Cerebral cortex (tissue), 2 donors: ENCODE results near the genes HKDC1 and PPA1.

DNA sequence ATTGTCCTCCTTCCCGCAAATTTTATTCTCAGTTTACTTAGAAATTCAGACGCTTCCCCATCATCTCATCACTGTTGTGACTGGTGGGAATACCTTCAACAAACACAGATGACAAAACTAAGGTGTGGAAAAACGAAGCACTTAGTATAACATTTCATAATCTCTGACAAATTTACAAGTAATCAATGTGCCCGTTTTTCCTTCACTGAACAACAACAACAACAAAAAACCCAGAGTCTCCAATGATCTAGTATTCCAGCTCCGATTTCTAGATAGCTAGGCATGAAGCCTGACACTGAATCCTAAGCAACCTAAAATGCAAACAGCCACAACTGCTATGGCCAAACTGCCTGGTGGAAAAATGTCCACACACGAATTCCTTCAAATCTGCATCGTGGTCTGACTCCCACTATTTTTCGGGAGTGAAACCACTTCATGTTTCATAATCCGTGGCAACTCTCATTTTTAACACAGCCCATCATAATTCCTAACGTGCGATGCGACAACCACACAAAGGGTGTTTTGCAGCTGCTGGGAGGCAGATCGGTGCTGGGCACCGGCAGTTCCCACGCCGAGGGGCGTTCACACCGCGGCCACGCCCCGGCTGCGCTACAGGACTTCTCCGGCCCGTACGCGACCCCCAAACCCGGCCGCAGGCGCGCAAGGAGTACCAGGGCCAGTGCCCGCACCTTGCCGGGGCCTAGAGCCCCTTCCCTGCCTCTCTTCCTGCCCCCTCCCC, 949 bp downstream of the RUFY2 start:
- PRO-cap, 2 experiments: peak in 1 of 2 experiments; most common plus-strand start position 490 of the sequence (in 1); most common minus-strand start position 461 of the sequence (in 1)

DNA sequence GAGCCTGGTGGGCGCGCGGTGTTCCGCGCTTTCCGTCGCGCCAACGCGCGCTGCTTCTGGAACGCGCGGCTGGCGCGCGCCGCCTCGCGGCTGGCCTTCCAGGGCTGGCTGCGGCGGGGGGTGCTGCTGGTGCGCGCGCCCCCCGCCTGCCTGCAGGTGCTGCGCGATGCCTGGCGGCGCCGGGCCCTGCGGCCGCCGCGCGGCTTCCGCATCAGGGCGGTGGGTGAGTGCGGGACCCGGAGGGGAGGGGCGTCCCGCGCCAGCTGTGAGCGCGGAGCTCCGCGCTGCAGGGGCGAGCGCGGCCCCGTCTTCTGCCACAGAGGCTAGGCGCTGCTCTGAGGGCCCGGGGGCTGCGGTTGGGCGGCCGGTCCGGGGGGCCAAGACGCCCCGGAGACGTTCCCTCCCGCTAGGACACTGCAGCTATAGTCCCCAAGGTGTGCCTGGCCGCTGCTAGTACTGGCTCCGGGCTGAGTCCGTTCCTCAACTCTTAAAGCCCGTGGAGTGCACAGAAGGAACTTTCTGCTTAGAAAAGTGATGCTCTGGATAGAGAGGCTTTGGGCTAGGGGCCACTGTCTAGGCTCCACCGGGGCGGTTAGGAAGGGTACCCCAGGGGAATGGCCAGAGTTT, 829 bp downstream of the STOX1 start:
- PRO-cap, 2 experiments: no peak in any of the 2 experiments

- PRO-cap, 2 experiments: no peak in any of the 2 experiments
Measured at GRCh38 chr10:68992817-68993616, 4.4 kb downstream of the KIFBP start.

DNA sequence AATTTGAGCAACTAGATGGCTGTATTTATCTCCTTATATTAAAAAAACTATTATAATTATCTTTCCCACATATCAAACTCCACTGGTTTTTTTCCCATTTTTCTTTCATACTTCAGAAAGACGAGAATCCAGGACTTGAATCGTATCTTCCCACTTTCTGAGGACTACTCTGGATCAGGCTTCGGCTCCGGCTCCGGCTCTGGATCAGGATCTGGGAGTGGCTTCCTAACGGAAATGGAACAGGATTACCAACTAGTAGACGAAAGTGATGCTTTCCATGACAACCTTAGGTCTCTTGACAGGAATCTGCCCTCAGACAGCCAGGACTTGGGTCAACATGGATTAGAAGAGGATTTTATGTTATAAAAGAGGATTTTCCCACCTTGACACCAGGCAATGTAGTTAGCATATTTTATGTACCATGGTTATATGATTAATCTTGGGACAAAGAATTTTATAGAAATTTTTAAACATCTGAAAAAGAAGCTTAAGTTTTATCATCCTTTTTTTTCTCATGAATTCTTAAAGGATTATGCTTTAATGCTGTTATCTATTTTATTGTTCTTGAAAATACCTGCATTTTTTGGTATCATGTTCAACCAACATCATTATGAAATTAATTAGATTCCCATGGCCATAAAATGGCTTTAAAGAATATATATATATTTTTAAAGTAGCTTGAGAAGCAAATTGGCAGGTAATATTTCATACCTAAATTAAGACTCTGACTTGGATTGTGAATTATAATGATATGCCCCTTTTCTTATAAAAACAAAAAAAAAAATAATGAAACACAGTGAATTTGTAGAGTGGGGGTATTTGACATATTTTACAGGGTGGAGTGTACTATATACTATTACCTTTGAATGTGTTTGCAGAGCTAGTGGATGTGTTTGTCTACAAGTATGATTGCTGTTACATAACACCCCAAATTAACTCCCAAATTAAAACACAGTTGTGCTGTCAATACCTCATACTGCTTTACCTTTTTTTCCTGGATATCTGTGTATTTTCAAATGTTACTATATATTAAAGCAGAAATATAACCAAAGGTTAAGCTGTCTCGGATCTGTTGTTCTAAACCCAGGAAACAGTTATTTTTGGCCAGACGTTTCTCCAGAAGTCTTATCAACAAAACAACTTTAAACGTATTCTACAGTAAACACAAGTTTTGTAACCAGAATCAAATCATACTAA, 16.2 kb downstream of the SRGN start:
- PRO-cap, 2 experiments: no peak in any of the 2 experiments

DNA sequence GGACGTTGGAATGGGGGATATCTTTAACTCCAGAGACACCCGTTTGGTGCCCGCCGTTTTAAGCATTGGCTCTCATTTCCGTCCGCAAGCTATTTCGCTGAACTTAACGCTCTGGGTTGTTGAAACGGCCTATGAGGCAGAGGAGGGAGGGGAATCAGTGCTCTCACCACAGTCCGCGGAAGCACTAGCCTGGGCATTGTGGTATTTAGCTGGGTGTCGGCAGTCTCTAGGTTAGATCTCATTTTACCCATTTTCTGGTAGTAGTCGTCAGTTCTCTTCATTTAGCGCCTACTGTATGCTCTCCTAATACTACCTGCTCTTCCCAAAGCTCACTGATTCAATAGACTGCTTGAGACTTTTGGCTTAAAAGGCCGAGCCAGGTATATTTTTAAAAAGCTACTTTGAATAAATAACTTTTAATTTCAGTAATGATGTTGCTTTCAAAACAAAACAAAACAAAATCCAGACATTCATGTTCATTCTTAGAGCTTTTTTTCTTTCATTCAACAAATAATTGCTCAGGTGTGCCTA, 922 bp downstream of the VPS26A start:
- PRO-cap, 2 experiments: peak in 1 of 2 experiments; most common plus-strand start position 157 of the sequence (in 1); most common minus-strand start position 67 of the sequence (in 1)

DNA sequence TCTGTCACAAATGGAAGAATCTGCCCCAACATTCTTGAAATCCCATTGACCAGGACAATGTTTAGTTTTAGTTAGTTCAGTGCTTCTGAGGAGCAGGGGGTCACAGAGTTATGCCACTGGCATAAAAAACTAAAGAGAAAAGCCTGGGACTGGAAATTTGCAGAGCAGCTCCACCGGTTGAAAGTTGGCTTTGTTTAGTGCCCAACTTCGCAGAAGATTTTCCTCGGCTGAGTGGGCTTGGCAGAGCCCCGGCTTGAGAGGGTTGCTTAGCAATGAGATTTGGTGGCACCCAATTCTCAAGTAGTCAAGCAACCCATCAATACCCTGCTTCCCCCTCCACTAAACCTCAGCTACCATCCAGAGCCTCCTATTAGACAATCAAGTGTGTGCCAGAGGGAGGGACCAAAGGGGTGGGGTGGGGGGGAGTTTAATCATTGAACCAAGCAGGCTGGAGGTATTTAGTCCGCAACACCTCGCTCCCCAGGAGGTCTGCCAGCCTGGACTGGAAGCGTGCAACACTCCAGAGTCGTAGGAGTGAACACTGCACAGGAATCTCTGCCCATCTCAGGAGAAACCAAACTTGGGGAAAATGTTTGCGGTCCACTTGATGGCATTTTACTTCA, at the start of gene HKDC1:
TSS of gene HKDC1 (plus strand) at position 486 of the 623 bp plus-strand sequence.
- PRO-cap, 2 experiments: no peak in any of the 2 experiments

DNA sequence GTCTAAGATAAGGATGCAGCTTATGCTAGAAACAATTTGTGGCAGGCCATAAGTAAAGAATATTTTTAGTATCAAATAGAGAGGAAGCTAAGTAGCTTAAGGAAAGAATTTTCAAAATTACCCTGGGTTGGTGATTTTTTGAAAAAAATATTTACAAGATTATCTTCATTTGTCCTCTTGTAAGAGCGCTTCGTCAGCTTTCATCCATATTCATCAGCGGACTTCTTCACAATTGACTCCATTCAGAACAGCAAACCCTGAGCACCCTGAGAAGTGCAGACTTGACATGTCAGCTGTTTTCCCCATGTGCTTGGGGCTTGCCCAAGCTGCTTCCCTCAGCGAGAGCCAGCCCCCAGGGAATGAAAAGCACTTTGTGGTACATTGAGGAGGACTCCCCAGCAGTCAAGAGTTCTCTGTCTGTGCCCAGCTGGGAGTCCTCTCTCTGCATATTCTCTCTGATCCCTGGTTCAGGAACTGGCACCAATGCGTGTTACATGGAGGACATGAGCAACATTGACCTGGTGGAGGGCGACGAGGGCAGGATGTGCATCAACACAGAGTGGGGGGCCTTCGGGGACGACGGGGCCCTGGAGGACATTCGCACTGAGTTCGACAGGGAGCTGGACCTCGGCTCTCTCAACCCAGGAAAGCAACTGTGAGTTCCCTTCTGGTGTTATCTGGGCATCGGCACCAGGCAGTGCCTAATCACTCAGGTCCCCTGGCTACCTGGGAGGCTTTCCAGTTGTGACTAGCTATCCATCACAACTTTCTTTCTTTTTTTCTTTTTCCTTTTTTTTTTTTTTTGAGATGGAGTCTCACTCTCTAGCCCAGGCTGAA, 22.8 kb downstream of the HKDC1 start:
- PRO-cap, 2 experiments: peak in 1 of 2 experiments; most common plus-strand start position 369 of the sequence (in 1)

- PRO-cap, 2 experiments: no peak in any of the 2 experiments
Measured at GRCh38 chr10:69317632-69318025, 1.0 kb upstream of the HK1 start.

DNA sequence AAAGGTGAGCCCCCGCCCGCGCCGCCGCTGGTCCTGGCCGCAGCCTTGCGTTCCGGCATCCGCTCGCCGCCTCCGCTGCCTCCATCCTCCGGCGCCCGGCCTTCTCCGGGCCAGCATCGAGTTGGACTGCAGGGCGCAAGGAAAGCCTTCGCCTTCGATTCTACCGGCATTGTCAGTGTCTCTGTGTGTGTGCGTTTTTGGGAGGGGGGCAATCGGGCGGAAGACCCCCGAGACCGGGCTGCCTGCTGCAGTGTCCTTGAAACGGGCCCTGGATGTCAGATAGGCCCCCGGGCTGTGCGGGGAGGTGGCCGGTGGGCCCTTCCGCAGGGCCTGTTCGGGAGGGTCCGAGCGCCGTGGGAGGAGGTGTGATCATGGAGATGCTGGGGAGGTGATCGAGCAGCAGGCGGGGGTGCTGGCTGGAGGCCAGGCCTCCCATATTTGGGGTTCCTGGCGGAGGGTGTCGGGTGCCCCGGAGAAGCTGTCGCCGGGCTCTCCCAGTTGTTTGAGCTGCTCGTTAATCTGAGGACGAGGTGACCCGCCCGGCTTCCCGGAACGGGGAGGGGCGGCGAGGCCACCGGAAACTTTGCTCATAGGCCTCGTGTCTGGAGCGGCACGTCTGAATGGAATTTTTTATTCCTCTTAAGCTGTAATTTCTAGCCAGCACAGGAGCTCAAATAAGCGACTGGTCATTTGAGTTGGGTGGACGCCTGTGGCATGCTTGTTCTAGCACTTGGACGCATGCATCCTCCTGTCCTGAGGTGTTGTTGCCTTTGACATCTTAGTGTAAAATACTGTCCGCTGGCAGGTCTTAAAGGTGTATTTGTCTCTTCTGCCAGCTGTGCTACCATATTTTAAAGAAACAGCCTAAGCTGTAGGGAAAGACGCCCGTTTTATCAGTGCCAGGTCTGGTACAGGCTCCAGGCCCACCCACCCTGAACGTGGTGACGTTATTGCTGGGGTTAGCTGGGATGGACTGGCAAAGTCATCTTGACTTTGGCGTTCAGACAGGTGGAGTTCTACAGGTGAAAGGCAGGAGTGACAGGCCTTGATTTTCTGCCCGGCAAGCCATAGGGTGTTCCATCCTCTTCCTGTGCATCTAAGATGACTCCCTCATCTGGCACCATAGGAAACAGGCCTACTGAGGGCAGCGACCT, 737 bp downstream of the HK1 start:
- PRO-cap, 2 experiments: peak in 1 of 2 experiments; most common plus-strand start position 677 of the sequence (in 1); most common minus-strand start position 504 of the sequence (in 1)

GRCh38 chr10:69334999-69335753, 16.5 kb downstream of the HK1 start:
- PRO-cap, 2 experiments: peak in 1 of 2 experiments; most common plus-strand start chr10:69335309 (in 1); most common minus-strand start chr10:69335176 (in 1)

DNA sequence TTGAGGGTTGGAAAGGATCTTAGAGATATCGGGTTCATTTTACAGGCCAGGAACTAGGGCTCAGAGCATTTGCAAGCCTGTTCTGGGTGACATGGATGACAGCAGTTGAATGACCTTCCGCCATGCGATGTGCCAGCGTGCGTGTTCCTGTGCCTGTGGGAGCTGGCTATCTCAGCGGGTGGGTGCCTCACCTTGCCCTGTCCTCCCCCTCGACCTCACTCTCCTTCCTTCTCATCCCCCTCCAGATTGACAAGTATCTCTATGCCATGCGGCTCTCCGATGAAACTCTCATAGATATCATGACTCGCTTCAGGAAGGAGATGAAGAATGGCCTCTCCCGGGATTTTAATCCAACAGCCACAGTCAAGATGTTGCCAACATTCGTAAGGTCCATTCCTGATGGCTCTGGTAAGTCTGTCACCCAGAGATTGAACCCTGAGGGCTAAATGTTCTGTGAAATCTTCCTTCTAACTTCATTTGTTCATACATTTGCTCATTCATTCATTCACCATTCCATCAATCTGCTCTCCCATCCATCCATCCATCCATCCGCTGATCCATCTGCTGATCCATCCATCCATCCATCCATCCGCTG, 25.0 kb downstream of the HK1 start:
- PRO-cap, 2 experiments: no peak in any of the 2 experiments

DNA sequence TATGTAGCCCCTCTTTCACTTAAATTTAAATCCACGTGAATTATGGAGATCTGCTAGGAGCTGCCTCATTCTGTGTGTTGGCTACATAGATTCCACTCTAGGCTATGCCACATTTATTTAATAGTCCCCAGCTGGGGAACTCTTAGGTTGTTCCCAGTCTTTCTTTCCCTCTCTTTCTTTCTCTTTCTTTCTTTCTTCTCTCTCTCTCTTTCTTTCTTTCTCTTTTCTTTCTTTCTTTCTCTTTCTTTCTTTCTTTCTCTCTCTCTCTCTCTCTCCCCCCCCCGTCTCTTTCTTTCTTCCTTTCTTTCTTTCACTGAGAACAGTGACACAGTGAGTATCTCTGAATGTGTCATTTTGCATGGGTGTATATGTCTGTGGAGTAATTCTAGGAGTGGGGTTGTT, 4.1 kb downstream of the TSPAN15 start:
- PRO-cap, 2 experiments: peak in 1 of 2 experiments; most common minus-strand start position 286 of the sequence (in 1)

DNA sequence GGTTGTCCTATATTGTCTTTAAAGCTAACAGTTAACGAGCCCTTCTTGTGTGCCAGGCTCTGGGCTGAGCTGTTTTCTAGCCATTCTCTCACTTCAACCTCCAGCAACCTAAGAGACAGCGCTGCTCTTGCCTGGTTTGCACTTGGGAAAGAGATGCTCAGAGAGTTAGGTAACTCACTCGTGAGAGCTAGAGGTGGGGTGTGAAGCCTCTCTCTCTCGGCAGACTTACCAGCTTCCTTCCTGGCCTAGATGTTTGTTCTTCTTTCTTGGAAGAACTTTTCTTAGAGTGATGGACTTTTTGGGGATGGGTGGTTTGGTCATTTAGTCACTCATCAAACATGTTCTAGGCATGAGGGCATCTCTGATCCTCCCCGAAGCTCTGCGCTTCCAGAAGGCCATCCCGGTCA, 14.2 kb downstream of the TSPAN15 start:
- PRO-cap, 2 experiments: no peak in any of the 2 experiments

DNA sequence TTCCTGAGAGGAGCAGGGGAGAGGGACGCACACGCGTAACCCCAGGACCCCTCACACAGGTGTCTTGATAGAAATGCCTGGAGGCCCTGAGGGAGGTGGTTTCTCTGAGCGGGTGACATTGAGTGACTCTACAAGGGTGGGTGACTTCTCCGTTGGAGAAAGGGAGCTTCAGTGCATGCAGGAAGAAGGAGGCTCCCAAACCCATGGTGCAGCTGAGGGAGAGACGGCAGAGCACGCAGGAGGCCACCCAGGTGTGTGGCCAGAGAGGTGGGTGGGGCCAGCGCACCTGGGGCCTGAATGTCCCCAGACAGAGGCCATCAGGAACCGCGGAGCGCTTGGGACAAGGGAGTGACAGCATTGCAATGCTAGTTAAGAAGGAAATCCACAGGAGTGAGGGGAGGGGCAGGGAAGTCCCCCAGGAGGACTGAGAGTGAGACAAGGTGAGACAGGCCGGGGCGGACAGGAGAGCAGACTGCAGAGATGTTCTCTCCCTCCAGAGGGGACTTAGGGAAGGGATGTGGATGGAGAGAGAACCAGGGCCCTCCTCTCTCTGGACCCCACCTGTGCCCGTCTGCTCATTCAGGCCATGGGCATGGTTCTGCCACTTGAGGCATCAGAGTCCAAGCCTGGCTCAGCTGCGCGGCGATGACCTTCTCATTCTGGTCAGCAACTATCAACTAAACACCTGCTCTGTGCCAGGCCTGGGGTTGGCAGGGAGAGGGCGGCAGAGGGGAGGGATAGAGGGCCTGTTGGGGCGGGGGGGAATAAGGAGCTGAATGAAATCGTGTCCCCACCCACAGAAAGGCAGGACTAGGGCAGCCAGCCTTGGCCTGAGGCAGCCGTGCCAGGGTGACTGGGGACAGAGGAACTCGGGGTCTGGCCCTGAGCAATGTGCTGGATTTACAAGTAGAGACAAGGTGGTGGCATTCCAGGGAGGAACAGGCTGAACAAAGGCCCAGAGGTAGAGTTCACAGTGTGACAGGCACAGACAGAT, 69.4 kb upstream of the COL13A1 start:
- PRO-cap, 2 experiments: no peak in any of the 2 experiments

DNA sequence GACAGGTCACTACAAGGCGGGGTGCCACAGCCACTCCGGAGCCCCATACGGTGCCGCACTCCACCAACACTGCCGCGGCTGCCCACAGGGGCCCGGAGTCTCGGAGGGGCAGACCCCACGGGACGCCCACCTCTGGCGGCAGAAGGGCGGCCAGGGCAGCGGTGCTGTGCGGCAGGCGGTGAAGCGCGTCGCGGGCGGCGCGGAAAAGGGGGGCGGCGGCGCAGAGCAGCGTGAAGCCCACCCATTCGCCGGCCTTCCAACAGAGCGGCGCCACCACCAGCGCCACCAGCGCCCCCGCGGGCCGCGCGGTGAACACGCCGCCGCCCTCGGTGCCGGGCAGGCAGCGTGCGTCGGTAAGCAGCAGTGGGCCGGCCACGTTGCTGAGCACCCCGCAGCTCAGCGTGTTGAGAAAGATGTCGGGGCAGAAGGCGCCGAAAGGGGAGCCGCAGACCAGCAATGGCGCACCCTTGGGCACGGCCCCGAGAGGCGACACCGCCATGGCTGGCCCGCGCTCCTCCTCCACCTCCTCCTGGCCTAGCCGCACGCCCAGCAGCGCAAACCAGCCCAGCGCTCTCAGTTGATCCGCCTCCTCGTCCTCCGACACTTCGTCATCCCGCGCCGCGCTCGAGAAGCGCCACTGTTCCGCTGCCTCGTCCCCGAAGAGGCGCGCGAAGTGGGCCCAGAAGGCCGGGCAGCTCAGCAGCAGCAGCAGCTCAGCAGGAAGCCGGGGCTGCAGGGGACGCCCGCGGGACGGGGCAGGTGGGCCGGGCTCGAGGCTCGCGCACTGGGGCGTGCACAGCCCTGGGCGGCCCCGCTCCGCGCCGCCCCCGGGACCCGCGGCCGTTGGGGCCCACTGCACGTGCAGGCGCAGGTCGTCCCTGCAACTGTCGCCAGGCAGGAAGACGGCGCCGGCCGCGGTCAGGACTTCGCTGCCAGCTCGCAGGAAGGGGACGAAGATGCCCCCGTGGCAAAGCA, 737 bp downstream of the TYSND1 start:
- PRO-cap, 2 experiments: peak in 1 of 2 experiments; most common plus-strand start position 244 of the sequence (in 1); most common minus-strand start position 290 of the sequence (in 1)

DNA sequence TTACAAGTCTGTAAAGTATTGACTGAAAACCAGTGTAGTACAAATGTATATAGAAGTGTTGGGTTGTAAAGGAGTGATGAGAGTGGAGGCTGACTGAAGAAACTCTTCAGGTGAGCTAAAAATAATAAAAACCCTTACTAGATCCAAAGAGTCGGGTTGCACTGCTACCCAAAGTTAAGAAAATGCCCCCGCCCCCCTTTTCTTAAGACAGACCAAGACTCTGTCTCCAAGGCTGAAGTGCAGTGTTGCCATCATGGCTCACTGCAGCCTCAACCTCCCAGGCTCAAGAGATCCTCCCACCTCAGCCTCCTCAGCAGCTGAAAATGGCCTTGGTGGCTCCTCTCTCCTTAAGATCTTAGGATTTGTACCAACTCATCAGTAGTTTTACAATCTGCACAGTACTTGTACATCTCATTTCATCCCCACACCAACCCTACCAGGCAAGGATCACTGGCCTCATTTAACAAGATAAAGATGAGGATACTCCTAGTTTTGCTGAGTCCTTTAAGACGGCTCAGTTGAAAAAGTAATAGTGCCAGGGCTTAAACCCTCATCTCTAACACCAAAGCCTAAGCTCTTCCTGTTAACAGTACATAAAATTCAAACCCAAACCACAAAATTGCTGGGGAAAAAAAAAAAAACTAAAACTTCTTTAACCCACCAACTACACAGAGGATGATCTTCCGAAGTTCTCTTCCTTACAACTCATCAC, 1.5 kb downstream of the SAR1A start:
- PRO-cap, 2 experiments: no peak in any of the 2 experiments

- PRO-cap, 2 experiments: peak in 1 of 2 experiments; most common plus-strand start chr10:70233563 (in 1); most common minus-strand start chr10:70233391 (in 1)
Measured at GRCh38 chr10:70233254-70234453, at the start of gene PPA1. Gene PPA1 (minus strand): TSS chr10:70233429.

GRCh38 chr10:70381391-70381810, 1.0 kb downstream of the LRRC20 start:
- PRO-cap, 2 experiments: no peak in any of the 2 experiments

GRCh38 chr10:70417719-70418344, 13.9 kb downstream of the EIF4EBP2 start:
- PRO-cap, 2 experiments: no peak in any of the 2 experiments

GRCh38 chr10:70419473-70419840, 15.5 kb downstream of the EIF4EBP2 start:
- PRO-cap, 2 experiments: no peak in any of the 2 experiments